Endodermal cell (in vitro differentiated cells): ENCODE measurements around the gene DNAJB1.

GRCh38 chr19:13963104-13963578, 10.8 kb downstream of the DCAF15 start:
- PRO-cap = no peak

- PRO-cap = no peak
Measured at GRCh38 chr19:14002882-14003699, 3.0 kb downstream of the RFX1 start.

GRCh38 chr19:14150209-14151204, 14.1 kb upstream of the ASF1B start:
- PRO-cap = no peak

GRCh38 chr19:14167110-14167436, 30.7 kb upstream of the ASF1B start:
- PRO-cap = no peak

DNA sequence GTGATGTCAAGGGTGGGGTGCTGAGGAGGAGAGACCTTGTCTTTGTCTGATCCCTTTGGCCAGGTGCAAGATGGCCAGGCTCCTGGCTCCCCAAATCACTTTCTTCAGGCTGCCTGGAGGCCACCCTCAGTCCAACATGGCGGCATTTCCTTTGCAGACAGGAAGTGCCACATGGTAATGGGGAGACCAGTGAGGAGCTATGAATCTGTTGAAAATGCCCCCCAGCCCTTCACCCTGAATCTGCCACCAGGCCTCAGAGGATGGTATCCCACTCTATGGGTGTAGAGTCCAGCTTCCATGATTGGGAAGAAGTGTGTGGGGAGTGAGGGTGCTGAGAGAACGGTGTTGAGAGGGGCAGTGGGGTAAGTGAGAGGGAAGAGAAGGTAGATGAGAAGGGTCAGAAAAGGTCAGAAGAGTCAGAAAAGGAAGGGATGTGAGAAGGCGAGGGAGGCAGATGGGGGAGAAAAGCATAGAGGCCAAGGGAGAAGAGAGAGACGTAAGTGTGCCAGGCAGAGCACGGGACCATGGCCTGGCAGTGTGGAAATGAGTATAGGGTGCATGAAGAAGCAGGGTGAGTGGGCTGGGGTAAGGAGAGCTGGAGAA, 33.6 kb upstream of the ASF1B start:
- PRO-cap = no peak

DNA sequence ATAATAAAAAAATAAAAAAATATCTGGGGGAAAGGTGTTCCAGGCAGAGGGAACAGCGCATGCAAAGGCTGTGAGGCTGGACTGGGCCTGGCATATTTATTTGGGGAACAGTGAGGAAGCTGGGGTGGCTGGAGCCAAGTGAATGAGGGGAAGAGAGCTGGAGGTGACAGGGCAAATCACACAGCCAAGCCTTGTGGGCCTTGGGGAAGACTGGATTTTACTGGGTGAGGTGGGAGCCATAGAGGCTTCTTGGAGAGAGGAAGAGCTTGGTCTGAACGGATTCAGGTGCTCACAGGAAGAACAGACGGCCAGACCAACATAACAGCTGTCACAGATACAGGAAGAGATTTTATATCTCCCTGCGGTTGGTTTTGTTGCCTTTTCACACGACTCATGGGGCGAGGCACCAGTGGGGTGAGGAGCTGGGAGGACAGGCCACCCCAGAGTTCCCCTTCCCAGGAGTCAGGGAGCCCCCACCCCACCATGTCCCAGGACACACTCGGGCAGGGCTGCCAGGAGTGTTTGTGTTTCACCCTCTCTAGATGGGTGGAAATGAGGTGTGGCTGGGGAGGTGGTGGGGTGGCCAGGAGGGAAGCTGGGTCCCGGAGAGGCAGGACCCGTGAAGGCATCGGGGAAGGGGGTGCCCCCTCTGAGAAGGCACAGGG, 25.5 kb upstream of the ADGRE5 start:
- PRO-cap = no peak

- PRO-cap = no peak
Measured at GRCh38 chr19:14368075-14368642, 13.1 kb upstream of the ADGRE5 start.

DNA sequence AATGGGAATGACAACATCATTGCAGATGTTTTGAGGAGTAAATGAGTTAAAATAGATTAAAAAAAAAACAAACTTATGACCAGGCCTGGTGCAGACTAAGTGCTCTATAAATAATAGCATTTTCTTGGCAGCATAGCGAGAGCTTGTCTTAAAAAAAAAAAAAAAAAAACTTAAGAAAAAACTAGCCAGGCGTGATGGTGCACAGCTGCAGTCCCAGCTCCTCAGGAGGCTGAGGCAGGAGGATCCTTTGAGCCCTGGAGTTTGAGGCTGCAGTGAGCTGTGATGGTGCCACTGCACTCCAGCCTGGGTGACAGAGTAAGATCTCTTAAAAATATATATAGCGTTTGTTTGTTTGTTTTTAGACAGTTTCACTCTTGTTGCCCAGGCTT, 1.5 kb upstream of the ADGRE5 start:
- PRO-cap = no peak

GRCh38 chr19:14407890-14408237, 11.3 kb downstream of the DDX39A start:
- PRO-cap = no peak

DNA sequence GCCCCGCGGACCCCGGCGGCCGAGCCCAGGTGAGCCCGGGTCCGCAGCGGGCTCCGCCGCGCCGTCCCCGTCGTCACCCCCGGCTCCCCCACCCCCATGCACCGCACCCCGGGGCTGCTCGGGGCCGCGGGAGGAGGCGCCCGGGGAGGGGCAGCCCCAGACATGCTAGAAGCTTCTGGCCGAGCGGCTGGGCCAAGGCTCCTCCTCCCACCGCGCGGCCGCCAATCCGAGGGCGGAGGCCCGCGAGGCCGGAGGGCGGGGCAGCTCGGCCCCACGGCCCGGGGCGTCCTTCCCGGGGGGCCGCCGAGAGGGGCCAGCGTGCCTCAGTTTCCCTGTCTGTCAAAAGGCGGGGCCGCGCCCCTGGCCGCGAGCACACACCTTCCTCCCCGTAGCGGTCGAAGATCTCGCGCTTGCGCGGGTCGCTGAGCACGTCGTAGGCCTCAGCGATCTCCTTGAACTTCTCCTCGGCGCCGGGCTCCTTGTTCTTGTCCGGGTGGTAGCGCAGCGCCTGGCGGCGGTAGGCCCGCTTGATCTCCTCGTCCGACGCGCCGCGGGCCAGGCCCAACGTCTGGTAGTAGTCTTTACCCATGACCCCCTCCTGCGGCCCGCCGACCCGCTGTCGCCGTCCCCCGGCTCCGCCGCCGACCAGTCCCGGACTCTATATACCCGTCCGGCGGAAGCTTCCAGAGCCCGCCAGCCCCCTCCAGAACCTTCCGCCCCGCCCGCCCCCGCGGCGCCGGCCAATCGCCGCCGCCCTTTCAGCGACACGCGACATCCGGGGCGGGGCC, at the start of gene DNAJB1:
DNAJB1 (minus strand) TSS at position 637 of the 788 bp plus-strand sequence.
- PRO-cap = bidirectional peak, plus-strand start at position 224 of the sequence, minus-strand start at position 164 of the sequence; bidirectional peak, plus-strand start outside the sequence, minus-strand start at position 634 of the sequence

GRCh38 chr19:14563791-14564711, 7.8 kb downstream of the NDUFB7 start:
- PRO-cap = no peak

- PRO-cap = no peak
Measured at GRCh38 chr19:14565443-14565830, 6.4 kb downstream of the NDUFB7 start.

DNA sequence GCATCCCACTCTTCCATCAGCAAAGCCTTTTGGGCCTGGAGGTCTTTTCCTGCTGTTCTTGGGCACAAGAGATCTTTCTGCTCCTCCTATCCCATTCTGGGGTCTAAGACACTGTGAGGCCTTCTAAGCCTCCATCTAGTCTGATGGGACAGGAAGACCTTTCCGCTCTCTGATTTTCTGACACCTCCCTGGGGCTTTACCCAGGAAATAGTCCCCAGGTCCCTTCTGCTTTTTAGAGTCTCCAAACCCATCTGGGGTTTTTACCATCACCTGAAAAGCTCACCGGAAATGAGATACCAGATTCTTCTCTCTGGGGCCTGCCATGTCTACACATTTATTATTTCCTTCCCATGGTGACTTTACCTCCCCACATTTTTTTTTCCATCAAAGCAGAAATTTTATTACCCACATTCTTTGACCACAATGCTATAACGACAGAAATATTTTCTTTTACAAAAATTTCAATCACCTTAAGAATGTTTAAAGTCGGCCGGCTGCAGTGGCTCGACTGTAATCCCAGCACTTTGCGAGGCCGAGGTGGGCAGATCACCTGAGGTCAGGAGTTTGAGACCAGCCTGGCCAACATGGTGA, 21.2 kb downstream of the CLEC17A start:
- PRO-cap = no peak

DNA sequence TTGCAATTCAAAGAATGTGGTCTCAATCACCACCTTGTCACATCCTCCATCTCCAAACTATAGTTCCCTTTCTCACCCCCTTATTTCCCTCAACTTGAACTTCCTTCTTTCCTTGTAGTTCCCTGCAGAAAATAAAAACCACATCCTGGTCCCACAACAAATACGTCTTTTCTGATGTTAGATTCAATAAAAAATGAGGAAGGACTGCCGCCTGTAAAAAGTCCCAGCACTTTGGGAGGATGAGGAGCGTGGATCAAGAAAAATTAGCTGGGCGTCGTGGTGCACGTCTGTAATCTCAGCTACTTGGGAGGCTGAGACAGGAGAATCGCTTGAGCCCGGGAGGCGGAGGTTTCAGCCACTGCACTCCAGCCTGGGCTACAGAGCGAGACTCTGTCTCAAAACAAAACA, 13.2 kb downstream of the ADGRE3 start:
- PRO-cap = no peak

DNA sequence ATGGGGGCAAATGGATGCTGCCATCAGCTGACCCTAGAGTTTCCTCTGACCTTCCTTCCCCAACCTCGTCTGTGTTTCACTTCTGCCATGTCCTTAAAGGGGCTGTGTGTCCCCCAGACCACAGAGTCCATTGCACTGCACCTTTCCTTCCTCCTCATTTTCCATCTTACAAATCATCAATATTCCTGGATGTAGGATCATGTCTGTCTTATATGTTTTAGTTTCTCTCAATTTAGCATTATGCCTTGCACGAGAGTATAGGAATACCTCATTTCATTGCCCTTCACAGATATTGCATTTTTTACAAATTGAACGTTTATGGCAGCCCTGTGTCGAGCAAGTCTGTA, 42.0 kb downstream of the ZNF333 start:
- PRO-cap = no peak

GRCh38 chr19:14758829-14759344, 19.5 kb downstream of the ADGRE2 start:
- PRO-cap = no peak

DNA sequence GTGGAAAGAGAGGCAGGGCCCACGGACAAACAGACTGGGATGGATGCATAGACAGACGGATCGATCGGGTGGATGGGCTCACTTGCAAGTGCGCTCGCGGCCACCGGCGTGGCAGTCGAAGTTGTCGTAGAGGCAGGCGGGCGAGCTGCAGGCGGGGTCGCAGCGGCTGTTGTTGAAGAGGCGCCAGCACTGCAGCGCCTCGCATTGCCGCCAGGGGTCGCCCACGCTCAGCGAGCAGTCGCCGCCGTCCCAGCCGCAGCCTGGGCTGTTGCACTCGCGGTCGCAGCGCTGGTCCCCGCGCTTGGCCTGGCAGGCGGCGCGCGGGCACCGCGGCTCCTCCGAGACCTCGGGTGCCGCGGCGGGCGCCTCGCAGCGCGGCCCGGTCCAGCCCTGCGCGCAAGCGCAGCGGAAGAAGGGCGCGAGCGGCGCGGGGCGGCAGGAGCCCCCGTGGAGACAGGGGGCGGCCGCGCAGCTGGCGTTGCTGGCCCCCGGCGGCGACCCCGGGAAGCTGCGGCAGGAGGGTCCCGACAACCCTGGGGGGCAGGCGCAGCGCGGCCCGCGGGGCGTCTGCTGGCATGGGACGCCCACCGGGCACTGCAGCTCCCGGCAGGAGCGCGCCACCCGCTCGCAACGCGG, 23.2 kb downstream of the NOTCH3 start:
- PRO-cap = no peak

DNA sequence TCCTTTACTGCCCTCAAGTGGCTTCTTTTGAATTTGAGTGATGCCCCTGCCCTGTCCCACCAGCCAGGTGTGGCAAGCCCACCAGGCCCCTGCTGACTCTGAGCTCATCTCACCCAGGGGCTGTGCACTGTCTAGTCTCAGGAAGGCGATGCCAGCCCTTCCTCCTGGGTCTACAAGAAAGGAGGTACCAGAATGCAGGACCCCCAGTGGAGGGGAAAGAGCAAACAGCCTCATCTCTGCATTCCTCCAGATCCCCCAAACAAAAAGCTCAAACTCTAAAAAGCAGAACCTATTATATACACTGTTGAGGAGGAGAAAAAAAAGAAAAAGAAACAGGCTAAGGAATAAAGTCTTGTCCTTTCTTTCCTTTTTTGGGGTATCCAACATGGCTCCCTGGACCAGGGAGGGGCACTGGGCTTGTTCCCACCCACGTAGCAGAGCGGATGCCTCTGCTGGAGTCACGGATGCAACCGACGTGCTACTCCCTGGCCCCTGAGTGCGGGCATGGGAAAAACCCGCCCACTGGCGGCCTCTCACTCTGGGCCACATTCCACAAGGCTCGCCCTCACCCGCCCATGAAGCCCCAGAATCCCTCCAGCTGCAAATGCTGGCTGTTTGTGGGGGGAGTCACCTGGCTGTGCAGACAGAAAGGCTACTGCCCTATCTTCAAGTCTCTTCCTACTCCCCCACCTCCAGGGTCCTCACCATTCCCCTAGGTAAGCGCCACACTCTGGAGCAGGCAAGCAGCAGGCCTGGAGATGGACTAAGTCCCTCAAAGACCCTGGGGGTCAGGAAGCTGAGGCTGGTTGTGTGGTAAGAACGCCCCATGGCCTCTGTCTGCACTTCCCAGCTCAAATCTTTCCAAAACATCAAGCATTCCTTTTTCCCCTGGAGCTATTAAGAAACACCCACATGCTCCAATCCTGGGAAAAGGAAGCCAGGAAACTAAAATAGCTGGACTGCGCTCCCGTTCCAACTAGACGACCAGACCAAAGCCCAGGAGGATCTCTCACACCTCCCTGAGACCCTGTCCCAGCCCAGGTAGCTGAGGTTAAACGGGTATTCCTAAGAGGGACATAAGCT, 17.7 kb upstream of the EPHX3 start:
- PRO-cap = no peak

DNA sequence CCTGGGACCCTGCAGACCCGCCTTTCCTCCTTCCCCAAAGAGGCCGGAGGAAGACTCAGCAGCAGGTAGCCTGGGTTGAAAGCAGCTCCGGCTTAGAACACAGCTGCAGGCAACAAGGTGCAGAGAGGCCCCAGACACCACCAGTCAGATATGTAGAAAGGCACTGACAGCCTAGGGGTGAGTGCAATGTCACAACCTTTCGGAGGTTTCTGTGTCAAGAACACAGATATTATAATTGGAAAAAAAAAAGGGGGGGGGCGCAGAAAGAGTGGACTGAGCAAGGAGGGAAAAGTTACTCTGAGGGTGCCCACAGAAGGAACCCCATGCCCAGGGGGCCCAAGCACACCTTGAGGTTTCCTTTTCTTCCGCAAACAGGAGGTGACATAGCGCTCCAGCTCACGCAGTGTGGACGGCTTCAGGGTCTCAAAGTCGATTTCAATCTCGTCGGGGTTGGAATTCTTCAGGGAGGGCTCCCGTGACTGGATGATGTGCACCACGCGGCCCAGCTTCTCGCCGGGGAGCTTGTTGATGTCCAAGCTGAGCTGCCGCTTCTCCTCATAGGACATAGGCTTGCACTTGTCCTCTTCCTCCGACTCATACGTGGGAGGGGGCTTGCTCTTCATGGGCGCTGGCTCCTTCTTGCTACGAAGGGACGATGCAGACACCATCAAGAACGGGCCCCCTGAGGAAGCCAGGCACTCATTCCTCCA, 22.9 kb upstream of the EPHX3 start:
- PRO-cap = no peak

DNA sequence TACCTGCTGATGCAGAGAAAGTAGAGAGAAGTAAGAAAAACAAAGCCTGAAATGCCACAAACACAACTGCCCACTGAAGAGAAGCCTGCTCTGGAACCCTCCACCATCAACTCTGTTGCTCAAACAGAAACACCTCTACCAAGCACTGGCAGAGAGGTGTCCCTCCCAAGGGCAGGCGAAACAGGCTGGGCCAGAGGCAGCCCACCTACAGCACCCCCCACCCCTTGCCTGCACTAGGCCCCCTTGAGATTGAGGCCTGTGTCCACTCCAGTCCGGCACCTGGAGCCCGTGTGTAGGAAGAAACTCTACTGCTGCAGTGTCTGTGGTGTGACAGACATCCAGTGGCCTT, 28.1 kb upstream of the EPHX3 start:
- PRO-cap = no peak